Peripheral blood mononuclear cell (primary cell): ENCODE data around the genes CSRP3 and HTATIP2.

DNA sequence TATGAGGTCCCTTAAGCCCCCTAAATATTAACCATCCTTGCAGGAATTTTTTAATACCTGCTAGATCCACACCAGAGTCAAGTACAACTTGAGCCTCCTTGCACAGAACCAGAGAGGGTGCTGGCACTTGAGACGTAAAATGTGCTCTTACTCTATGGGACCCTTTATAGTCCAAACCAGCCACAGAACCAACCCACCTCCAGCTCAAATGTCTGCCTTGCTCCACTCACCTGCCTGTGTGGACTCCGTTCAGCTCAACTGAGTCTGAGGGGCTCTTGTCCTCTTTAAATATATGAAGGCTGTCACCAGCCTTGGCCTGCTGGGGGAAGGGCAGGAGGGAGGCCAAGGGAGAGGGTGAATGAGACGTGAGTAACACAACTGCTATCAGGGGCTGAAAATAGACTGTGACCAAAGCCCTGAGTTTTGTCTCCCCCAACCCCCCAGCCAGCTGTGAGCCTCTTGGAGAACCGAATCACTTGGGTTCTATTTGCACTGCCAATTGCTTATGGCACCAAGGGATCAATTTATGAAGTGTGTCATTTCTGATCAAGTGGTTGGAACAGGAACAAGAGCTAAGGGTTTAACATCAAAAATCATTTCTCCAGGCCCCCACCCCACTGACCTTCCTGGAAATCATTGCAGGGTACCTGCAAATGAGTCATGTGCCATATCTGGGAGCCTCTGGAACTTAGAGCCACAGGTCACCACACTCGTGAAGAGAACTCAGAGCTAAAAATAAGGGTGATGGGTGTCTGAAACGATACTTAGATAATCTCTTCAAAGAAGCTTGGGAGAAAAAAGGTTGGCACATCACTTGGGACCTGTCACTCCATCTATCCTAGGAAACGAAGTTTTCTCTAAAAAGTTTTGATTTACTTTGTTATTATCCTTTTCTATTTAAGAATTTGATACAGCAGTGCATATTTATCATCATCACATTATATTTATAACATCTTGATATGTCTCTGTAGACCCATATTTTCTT, at the start of gene CSRP3:
TSS of gene CSRP3 (minus strand) at position 260 of the 985 bp plus-strand sequence.
- PRO-cap, 8 experiments, result no peak in any of the 8 experiments

DNA sequence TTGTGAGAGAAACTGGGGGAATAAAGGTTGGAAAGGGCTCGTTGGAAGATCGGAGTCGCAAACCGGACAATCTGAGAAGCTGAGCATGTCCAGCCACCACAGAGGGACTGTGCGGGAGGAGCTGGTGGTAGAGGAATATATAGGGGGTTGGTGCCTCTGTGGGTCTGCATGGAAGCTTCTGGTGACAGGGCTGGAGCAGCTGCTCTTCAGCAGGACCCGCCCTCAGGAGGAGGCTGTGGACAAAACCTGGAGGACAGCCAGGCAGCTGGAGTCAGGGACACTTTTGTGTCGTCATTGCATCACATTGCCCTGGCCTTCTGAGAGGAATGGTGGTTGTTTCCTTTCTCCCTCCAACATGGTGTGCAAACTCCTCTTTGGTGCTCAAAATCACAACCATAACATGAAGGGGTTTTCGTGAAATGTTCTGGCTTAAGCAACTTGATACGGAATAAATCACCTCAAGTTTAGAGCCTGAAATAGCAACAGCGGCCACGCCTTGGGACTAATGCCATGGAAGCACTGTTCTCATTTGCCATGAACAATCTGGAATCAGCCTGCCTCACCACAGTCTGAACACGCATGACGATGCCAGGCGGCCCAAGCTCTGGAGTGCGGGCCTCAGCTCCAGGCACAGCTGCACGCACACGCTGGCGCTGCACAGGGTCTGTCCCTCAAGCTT, 17.1 kb upstream of the CSRP3 start:
- PRO-cap, 8 experiments, result no peak in any of the 8 experiments

GRCh38 chr11:19394363-19394970, 153.7 kb upstream of the E2F8 start:
- PRO-cap, 8 experiments, result no peak in any of the 8 experiments

DNA sequence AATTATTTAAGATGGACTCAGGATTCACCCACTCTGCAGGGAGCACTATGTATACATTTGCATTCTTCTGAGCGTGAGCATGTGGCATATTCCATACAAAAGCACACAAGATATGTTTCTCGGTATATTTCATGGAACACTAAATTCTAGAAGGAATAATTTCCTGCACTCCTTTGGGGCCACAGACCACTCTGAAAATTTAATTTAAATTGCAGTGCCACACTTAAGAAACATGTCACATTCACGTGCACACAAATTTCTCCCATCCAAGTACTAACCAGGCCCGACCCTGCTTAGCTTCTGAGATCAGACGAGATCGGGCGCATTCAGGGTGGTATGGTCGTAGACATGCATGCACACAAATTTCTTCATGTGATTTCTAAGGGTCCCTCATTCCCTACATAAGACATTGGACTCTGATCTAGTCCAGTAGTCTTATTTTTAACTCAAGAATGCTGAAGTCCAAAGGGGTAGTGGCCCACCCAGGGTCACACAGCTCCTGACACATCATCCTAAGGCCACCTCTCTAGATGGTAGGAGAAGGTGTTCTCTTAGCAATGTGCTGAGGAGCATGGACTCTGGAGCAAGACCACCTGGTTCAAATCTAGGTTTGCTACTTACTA, 161.0 kb upstream of the E2F8 start:
- PRO-cap, 8 experiments, result no peak in any of the 8 experiments

DNA sequence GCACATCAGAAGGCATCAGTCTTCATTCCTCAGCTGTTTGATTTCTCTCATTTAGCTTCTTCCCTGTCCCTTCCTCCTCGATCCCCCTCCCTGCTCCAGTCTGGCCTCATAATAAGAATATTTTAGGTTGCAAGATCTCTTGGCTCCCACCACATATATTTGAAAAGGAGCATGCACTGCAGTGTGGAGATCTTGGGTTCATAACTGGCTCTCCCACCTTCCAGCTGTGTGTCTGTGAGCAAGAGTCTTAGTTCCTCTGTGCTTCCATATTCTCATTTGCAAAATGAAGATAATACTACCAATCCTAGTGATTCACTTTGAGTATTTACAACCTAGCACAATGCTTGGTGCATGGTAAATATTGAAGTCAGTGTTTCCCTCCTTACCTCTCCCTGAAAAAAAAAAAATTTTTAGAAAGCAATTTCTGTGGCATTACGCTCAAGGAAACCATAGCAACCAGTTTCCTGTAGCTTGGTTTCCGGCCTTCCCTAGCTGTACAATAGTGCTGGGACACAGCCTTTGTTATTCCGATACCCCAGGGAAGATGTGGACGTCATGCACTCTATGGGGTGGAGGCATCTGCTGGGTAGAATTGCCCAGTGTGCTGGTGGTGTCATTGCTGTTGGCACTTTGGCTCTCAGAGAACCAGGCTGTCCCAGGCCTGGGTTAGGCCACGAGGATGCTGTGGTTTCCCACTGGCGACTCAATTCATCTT, 36.4 kb upstream of the NAV2 start:
- PRO-cap, 8 experiments, result no peak in any of the 8 experiments

- PRO-cap, 8 experiments, result no peak in any of the 8 experiments
Observed at GRCh38 chr11:19680117-19680840, 32.4 kb upstream of the NAV2 start.

- PRO-cap, 8 experiments, result no peak in any of the 8 experiments
Observed at GRCh38 chr11:19713545-19714268, 1.1 kb downstream of the NAV2 start.

DNA sequence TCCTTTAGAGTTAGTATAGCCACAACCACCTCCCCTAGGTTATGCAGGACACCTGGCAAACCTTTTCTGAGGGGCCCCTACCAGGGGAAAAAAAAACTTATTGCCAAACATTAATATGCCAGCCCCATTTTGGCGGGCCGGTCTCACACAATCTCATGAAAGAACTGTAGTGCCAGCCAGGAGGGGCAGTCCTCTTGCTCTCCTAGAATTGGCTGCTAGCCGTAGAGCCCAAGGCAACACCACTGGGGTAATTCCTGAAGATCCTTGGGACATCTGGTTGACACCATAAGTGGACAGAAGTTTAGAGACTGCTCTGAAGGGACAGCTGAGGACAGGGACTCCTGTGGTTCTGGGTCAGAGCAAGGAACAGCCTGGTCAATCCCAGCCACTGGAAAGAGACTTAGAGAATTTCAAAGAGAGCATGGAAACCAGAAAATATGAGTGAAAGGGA, 24.2 kb downstream of the NAV2 start:
- PRO-cap, 8 experiments, result no peak in any of the 8 experiments

DNA sequence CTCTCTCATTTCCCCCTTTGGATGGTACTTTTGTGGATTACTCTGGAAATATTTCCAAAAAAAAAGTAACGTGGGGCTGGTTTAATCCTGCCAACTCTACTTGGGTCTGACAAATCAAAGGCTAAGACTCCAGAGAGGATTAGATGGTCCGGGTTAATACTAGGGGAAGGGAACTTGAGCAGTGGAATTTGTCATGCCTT, 120.2 kb downstream of the NAV2 start:
- PRO-cap, 8 experiments, result no peak in any of the 8 experiments

DNA sequence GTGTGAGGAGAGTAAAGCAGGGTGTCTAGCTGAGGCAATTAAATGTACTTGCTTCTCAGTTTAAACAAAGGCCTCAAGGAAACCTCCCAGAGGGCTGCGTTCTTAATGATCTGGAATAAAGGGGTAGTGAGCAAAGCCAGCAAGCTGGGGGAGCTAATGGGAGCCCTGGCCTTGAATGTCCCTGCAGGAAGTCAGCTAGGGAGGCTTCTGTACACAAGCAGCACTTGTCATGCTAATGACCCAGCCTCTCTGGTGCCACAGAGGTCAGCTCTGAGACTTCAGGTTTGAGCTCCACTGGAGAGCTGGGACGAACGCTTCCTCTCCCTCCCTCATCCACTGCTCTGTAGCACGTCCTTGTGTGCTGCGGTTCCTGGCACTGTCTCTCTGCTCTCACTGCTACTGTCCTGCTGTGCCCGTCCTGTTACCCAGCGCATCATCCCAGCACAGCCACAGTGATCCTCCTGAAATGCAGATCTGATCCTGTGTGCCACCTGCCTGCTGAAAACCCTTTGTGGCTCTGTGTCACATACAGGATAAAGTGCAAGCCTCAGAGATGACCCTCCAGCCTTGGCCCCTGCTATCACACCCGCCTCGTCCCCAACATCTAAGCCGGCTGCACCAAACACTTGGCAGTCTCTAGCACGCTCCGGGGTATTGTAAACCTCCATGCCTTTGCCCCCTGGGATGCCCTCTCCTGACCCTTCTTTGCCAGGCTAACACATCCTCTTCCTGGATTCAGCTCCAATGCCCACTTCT, 159.6 kb downstream of the DBX1 start:
- PRO-cap, 8 experiments, result no peak in any of the 8 experiments

- PRO-cap, 8 experiments, result no peak in any of the 8 experiments
Observed at GRCh38 chr11:20013352-20014232, 146.7 kb downstream of the DBX1 start.

DNA sequence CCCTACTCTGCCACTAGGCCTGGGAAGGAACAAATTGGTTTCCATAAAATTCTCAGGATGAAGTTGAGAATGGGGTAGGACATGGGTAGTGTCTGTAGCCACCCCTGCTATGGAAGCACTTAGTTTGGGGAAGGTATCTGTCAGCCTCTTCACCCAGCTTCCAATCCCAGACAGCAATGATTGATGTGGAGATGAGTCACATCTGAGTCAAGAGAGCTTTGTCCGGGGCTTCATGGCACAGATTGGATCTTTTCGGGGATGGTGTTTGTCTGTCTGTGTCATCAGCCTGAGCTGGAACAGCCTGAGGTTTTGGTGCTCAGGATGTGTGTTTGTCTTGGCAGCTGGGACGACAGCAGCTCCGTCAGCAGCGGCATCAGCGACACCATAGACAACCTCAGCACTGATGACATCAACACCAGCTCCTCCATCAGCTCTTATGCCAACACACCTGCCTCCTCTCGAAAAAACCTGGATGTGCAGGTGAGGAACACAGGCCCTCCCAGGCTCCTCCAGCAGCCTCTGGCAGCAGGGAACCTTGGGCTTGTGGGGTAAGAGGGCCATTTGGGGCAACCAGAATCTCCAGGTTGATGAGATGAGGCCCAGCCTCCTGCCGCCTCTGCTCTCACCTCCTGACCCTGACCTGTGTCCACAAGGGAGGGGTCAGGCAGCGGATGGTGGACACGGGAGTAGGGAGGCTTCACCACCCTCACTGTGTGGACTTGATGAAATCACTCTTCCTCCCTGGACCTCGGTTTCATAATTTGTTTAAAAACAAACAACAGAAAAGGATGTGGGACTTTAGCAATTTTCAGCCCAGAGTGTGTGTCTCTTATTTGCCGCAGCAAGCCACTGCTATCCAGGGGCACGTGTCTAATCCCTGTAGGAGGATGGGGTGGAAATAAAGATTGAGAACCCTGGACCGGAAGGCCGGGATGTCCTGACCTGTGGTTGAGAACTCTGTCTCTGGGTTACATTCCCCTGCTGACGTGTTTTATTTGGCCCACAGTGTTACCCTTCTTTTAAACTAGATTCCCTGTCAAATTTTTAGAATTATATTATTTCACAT, 124.3 kb downstream of the DBX1 start:
- PRO-cap, 8 experiments, result no peak in any of the 8 experiments

GRCh38 chr11:20036952-20037334, 123.3 kb downstream of the DBX1 start:
- PRO-cap, 8 experiments, result no peak in any of the 8 experiments

DNA sequence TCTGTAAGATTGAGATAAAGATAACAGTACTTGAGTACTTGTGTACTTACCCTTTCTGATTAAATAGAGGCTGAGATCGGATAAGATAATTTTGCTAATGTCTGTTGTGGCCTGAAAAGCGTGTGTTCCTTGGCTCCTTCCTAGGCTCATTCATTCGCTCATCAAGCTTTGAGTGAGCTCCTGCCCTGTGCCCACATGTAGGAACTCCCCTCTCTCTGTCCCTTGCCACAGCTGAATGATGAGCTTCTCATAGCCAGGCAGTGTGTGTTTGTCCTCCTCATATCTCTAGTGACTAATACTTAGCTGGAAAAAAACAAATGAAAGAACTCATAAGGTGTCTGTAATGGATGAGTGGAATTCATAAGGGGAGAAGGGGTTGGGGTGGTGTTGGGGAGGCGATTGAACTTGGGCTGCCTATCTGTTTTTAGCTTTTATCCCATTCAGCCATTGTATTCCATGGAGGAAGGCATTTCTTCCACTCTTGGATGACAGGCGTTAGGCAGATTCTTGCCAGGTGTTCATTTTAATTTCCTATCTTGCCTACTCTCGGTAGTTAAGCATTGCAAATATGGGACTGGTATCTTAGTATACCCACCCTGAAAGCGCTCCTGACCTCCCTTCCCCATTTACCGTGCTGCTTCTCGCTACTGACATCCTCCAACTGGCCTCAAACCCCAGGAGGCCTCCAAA, 117.9 kb downstream of the DBX1 start:
- PRO-cap, 8 experiments, result no peak in any of the 8 experiments

DNA sequence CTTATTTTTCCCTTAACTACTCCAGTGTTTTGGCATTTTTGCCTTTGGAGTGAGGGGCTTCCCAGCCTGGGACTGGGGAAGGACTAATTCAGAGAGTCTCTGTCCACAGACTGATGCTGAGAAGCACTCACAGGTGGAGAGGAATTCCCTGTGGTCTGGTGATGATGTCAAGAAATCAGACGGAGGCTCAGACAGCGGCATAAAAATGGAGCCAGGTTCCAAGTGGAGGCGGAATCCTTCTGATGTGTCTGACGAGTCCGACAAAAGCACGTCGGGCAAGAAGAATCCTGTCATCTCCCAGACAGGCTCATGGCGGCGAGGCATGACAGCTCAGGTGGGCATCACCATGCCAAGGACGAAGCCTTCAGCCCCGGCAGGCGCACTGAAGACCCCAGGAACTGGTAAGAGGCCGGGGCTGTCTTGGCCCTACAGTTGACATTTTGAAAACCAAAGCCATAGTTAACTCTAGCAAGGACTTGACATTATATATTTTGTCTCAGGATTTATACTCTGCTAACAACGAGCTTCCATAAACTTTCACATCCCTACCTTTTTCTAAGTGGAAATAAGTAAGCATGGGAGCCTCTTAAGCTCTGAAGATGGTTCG, 116.3 kb downstream of the DBX1 start:
- PRO-cap, 8 experiments, result no peak in any of the 8 experiments

DNA sequence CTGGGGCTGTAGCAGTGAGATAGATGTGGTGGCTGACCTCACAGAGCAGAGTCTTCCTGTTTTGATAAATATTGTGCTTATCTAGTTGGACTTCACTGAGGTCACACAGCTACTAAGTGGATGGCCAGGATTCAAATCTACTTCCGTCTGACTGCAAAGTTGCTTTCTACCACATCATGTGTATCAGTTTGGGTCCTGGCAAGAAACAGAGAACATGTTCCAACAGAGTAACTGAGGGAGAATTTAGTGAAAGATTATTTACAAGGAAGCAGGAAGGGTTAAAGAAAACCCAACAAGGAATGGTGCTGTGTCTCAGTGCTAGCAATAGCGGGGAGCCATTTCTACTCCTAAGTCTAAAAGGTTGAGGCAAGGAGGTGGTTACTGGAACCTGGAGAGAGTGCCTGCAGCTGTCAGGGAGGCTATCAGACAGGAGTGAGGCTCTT, 6.2 kb upstream of the HTATIP2 start:
- PRO-cap, 8 experiments, result no peak in any of the 8 experiments

- PRO-cap, 8 experiments, result peak in 8 of 8 experiments; most common plus-strand start chr11:20363759 (in 7); most common minus-strand start chr11:20364043 (in 4)
Observed at GRCh38 chr11:20363423-20364730, at the start of gene HTATIP2. Gene HTATIP2 (plus strand): TSS chr11:20363714.

DNA sequence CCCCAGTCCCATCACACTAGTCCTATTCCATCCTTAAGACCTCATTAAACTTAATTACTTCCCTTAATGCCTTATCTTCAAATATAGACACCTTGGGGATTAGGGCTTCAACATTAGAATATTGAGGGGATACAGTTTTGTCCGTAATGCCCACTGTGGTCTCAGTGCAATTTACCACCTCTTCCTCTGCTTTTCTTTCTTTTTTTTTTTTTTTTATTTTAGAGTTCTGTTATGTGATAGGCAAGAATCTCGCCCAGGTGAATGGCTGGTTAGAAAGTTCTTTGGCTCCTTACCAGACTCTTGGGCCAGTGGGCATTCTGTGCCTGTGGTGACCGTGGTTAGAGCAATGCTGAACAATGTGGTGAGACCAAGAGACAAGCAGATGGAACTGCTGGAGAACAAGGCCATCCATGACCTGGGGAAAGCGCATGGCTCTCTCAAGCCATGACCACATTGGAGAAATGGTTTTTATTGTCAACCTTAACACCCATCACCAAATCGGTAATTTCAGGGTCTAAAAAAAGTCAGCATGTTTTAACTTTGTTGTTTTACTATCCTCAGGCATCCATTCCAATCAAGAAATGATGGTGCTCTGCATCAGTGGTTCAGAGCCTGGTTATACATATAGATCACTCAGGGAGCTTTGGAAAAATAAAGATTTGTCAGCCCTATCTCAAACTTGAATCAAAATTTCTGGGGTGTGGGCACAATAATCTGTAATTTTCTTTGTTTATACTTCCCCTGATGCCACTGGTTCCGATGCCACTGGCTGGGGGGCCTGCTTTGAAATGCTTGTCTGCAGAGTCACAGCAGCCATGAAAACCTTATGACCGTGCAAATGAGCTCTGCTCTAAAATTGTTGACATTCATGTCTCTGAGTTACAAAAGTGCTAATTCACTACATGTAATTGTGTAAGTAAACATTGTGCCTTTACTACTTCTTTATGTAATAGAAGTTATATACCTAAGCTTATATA, 4.5 kb upstream of the PRMT3 start:
- PRO-cap, 8 experiments, result no peak in any of the 8 experiments

- PRO-cap, 8 experiments, result no peak in any of the 8 experiments
Observed at GRCh38 chr11:20501865-20502359, 97.5 kb upstream of the SLC6A5 start.

GRCh38 chr11:21476810-21477009, 716.2 kb upstream of the ANO5 start:
- PRO-cap, 8 experiments, result peak in 2 of 8 experiments; most common minus-strand start chr11:21476863 (in 2)